ENCODE measurements around the genes CCDC150, C2orf66 and HSPD1.

- PRO-cap, result unidirectional peak, plus-strand start at chr2:196592999
Observed at GRCh38 chr2:196592643-196593340, 562 bp downstream of the HECW2 start.

DNA sequence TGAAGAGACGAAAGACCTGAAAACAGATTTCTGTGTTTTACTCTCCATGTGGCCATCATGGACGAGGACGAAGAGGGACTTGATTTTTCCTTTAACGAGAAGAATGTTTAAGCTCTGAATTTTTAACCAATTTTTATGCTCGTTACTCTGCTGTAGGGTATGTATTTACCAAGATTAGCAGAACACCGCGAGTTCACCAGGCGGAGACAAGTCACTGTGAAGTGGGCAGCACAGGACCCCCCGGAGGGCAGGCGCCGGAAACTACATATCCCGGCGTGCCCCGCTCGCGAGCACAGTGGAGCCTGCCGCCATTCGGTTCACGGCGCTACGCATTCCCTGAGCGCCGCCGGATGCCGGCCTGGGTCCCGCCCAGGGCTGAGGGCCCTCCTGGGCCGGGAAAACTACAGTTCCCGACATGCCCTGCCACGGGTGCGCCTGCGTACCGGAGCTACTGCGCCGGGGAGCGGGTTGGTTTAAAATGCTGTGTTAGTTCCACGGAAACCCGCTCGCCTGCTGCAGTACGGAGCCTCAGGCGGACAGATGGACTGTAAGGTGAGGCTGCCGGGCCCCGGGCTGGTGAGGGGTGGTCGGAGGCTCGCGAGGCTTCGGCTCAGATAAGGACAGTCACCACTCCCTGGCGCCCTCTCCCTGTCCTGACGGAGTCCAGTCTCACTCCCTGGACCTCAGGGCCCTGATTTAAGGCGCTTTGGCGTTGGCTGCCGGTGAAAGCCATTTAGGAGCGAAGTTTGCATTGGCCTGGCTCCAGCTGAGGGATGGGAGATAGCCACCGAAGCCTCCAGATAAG lies at the start of gene CCDC150:
TSS of gene CCDC150 (plus strand) at position 489 of the 805 bp plus-strand sequence.
- PRO-cap, result no peak

- PRO-cap, result no peak
Observed at GRCh38 chr2:196729466-196729867, 70.0 kb downstream of the GTF3C3 start.

DNA sequence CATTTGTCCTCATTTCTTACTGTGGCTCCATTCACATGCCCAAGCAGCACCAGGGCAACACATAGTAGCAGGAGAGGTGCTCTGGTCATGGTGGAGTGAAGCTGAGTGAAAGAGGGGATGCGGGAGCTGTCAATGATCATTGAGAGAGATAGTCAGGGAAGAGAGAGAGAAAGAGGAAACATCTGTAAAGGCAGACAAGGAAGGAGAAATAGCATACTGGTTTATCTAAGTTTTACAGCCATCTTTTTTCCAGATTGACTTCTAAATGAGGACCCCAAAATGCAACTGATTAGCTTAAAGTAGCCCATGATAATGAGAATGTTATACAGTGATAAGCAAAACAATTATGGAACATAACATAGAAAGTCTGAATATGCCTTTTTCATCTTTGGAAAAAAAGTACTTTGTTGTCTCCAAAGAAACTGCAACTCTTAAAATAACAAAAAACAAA lies at the start of gene C2orf66:
TSS of gene C2orf66 (minus strand) at position 108 of the 451 bp plus-strand sequence.
- PRO-cap, result no peak

DNA sequence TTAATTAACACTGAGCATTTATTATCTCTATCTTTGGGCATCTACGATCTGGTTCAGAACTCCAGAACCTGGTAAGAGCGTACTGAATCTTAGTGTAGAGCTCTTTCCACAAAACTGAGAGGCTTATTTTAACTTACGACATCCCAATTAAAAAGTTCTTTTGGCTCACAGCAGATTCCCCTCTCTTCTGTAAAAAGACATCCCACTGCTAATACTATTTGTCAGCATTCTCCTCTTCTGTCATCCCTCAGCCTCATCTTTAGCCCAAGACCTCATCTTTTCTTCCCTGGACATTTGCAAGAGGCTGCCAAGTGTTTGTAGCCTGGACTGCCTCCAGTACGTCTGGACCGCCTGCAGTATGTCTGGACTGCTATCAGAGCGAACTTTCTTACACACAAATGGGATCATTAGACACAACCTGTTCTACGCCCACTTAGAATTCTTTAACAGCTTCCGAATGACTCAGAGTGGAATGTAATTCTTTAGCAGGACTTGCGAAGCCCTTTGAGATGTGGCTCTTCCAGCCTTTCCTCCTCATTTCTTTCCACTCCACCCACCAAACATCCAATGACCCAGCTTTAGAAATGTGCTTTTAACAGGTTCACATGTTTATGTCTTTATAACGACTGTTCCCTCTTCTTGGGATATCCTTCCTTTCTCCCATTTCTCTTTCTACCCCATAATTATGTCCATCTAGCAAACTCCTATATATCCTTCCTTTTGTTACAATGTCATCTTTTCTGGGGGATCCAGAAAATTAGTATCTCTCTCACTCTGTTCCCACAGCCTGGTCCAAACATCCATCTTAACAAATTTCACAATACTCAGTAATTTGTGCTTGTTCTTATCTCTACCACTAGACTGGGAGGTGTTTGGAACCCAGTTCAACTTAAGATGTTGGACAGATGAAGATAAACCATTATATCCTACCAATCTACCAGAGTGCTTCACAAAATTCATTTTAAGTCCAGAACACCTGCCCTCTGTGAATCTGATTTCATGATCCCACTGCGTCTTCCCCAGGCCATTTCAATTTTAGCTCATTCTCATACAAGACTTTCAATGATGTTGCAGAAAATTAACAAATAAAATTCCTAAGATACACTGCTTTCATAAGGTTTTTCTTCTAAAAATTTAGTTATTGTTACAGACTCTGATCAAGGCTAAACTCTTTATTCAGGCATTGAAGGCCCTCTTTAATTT lies 171.3 kb upstream of the PGAP1 start:
- PRO-cap, result no peak

GRCh38 chr2:197107125-197108015 lies 180.9 kb upstream of the PGAP1 start:
- PRO-cap, result no peak

DNA sequence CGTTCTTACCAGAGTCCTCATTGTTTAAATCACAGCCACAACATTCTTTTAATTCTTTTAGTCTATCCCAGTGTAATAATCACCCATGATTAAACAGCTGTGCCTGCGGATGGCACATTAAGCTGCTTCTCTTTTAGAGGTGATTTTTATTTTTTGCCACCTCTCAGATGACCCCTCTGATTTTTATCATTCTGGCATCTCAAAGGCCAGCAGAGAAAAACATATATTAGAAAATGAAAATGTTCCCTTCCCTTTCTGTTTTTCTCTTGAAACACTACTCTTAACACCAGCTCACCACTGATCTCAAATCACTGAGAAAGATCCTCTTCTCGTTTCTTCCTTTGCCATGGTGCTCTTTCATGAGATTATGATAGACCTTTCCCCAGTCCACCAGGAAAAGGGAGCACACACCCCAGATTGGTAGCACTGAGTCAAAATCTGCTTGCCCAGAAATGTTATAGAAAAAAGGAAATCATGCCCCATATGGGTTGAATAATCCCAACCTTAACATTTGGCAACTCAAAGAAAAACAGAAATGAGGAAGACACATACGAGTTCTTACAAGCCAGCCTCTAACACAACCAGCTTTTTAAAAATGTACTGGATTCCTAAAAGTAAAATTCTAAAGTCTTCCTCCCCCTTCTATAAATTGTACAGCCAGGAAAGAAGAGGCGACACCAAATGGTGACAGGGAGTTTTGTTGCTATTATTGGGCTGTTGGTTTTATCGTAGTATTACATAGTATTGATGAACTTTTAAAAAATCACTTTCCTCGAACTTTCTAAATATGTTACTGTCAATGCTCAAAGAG lies 103.1 kb downstream of the ANKRD44 start:
- PRO-cap, result no peak

GRCh38 chr2:197216384-197217054 lies 94.1 kb downstream of the ANKRD44 start:
- PRO-cap, result no peak

DNA sequence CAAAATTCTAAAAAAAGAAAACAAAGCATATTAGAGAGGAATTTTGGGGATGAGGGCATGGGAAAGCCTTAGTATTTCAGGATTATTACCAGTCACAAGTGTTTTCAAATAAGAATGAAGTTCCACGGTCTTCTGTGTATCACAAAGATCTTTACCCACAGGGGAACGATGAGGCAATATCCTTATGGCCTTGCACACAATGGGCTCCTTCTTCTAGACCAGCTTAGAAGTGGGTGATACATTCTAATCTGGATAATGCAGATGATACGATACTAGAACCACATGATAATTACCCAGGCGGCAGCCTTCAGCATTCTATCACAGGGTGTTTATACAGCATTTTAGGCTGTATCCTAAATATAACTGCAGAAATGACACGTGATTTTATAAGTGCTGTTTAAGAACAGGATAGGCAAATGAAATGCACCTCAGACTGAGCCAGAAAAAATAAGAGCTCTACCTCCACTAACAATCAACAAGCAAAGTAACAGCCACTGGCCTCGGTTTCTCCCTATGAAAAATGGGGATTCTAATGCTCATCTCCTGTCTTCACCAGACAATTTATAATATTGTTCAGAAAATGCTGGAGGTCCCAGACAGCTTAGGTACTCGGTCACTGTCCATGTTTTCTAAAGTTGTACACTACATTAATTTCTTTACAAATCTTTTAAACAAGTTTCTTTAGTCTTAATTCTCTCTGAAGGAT lies 16.9 kb downstream of the ANKRD44 start:
- PRO-cap, result no peak

DNA sequence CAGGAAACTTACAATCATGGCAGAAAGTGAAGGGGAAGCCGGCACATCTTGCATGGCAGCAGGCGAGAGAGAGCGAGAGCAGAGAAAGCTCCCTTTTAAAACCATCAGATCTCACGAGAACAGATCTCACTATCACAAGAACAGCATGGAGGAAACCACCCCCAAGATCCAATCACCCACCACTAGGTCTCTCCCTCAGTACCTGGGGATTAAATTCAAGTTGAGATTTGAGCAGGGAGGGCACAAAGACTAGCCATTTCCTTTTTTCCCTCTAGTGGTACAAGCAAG lies 45.5 kb upstream of the ANKRD44 start:
- PRO-cap, result no peak

DNA sequence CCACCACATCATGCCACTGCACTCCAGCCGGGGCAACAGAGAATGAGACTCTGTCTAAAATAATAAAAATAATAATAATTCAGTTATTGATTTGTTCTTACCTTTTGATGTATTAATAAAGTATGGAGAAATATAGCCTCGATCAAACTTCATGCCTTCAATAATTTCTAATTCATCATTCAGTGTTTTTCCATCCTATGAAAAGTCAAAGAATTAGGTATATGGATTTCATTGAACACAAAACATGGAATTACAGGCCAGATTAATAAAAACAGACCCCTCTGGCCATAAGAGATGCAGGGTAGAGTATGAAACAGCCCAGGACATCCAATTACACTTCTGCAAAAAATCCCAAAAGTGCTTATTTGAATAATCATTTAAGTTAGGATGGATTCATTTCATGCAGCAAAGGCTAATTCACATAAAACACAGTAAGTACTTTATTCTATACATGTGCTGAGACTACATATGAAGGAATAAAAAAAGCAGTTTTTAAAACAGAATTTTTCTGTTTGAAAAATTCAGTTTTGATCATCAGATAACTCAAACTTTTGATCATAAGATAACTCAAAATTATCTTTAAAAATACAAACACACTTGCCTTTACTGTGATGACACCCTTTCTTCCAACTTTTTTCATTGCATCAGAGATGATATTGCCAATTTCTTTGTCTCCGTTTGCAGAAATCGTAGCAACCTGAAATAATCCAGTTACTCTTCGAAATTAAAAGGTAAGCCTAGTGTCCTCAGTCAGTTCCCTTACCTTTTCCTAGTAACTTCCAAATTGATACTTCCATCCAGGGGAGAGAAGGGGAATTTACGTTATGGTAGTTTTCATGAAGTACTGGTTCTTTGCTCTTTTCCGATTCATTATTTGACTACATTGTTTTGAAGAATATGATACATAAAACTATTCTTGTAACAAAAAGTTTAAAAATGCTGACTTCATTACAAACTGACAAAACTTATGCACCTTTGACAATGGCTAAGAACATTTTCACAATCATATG lies 5.3 kb downstream of the HSPD1 start:
- PRO-cap, result no peak

DNA sequence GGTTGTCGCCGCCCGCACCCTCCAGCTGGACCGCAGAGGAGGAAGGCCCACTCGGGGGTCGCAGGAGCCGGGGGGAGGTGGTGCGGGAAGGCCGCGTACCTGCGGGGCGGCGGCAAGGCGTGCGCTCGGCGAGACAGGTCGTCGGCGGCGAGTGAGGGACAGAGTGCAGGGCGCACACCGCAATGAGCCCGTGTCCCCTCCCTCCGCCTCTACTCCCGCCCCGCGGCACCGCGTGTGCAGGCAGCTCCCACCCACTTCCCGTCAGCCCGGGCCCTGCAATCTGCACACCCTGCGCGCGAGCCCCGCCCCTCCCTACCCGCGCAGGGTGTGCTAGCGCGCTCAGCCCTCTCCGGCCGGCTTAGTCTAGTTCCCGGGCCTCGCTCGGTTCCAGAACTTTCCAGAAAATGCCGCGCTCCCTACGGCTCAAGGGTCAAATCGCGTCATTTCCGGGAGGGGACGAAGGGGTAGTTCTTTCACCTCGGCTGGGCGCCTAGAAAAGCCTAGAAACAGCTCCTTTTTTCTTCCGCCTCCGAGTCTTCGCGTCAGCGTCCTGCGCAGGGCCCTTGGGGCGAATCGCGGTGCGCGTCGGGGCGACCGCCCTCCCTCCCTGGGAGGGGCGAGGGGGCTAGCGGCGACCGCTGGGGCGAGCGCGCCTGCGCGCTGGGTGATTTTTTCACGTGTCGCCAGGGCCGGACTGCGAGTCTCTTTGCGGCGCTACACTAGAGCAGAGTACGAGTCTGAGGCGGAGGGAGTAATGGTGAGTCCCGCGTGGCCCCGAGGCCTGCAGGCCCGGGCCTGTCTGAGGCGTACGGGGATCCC lies at the start of gene HSPD1:
TSS of gene HSPD1 (minus strand) at position 158 of the 819 bp plus-strand sequence.
- PRO-cap, result bidirectional peak, plus-strand start at position 676 of the sequence, minus-strand start at position 153 of the sequence

DNA sequence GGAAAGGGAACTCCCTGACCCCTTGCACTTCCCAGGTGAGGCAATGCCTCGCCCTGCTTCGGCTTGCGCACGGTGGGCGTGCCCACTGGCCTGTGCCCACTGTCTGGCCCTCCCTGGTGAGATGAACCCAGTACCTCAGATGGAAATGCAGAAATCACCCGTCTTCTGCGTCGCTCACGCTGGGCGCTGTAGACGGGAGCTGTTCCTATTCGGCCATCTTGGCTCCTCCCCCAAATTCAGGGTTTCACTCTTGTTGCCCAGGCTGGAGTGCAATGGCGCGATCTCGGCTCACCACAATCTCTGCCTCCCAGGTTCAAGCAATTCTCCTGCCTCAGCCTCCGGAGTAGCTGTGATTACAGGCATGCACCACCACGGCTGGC lies 11.8 kb upstream of the MARS2 start:
- PRO-cap, result no peak

- PRO-cap, result bidirectional peak, plus-strand start at chr2:197705369, minus-strand start at chr2:197705208
Observed at GRCh38 chr2:197705103-197705323, 156 bp upstream of the MARS2 start.

DNA sequence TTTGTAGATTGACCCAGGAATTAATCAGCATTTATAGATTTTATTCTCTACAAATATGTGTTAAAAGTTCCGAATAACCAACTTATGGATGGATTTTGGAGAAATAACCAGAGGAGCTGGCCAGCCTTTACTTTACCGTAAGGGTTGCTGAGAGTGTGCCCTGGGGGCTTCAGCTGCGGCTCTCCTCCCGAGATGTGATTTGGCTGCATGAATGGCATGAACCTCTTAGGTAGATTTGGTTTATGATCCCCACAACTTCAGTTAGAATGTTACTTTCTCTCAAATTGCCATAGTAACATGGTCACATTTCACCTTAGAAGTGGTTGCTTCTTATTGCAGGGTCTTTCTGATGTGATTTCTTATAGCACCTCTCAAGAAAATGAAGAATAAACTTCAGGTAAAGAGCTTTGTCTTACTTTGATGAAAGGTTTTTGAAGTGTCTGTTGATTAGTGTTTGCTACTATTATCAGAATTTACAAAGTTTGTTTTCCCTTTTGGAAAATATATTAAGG lies 5.6 kb downstream of the PLCL1 start:
- PRO-cap, result no peak

DNA sequence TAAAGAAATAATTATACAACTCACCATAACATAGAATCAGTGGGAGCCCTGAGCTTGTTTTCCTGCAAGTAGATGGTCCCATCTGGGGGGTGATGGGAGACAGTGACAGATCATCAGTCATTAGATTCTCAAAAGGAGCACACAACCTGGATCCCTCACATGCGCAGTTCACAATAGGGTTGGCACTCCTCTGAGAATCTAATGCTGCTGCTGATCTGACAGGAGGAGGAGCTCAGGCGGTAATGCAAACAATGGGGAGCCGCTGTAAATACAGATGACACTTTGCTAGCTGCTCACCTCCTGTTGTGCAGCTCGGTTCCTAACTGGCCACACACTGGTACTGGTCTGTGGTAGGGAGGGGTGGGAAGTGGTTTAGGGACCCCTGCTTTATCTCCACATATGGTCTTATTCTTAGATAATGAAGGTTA lies 506.6 kb downstream of the PLCL1 start:
- PRO-cap, result no peak

DNA sequence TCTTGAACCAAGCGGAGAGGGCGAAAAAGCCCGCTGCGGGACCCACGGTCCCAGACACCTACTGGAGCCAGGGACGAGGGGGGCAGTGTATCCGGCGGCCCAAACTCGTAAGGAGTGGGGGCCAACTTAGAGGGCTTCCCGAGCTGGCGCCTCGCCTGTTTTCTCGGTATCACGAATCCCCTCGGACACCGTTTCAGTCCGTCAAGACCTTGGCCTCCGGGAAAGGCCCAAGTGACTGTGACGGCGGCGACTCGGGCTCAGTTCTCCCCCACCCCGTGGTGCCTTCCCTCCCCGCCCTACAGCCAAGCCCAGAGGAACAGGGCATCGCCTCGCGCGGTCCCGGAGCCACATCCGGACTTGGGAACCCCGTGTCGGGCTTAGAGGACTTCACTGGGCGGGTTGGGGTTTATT lies 6.2 kb upstream of the SATB2 start:
- PRO-cap, result no peak

GRCh38 chr2:199469046-199469704 lies 11.4 kb upstream of the SATB2 start:
- PRO-cap, result no peak

- PRO-cap, result no peak
Observed at GRCh38 chr2:199955906-199956362, 552 bp downstream of the MAIP1 start.

GRCh38 chr2:200086871-200087377 lies 131.5 kb downstream of the MAIP1 start:
- PRO-cap, result no peak

All from bile duct (tissue), 1 donor.